Osteoblast (primary cell): ENCODE measurements around a stretch of chr20.

- CAGE, long polyA plus RNA = no peak
- RRBS = no CpG with 5 or more reads among the region's 1 CpG
Measured at GRCh38 chr20:10311828-10312342, 93.3 kb downstream of the SNAP25 start.

DNA sequence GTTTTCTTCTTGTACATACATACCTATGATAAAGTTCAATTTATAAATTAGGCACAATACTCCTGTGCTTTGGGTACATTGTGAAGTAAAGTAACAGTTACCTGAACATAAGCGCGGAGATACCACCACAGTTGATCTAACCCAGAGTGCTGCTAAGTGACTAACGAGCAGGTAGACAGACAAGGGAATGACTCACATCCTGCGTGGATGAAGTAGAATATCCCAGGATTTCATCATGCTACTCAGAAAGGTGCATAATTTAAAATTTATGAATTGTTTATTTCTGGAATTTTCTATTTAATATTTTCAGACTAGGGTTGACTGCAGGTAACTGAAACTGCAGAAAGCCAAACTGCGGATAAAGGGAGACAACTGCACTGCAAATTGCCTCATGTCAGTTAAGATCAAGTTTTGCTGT is 14.4 kb downstream of the MKKS start:
- CAGE, long polyA plus RNA = no peak
- RRBS = no CpG with 5 or more reads among the region's 5 CpGs

- CAGE, long polyA plus RNA = no peak
- RRBS = 15% methylated on average over 1 of the region's 21 CpGs
Measured at GRCh38 chr20:10434387-10434912, 428 bp upstream of the MKKS start.

- CAGE, long polyA plus RNA = no peak
- RRBS = no CpG with 5 or more reads among the region's 5 CpGs
Measured at GRCh38 chr20:10555918-10556479, 117.8 kb downstream of the JAG1 start.

- CAGE, long polyA plus RNA = no peak
- RRBS = no CpG with 5 or more reads among the region's 4 CpGs
Measured at GRCh38 chr20:10635264-10635580, 38.6 kb downstream of the JAG1 start.

DNA sequence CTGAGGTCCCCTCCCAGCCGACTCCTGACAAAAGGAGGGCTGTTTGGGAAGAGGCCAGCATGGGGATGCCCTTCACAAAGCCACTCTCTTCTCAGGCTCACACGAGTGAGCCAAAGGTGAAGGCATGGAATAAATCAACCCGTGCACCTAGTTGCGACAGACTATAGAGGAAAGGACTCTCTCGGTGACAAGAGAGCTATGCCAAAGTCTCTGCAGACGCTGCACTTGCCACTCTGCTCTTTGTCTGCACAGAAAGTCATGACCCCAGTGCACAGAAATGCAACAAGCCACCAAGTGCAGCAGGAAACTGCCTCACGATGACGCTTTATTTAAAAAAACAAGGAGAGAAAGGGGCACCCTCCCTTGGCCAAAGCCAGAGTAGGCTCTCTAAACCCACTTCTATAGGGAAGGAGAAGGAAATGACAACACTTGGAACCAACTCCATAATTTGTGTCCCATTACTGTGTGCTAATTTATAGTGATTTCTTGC is 21.0 kb downstream of the JAG1 start:
- CAGE, long polyA plus RNA = no peak
- RRBS = no CpG with 5 or more reads among the region's 8 CpGs

- CAGE, long polyA plus RNA = no peak
- RRBS = no CpG with 5 or more reads among the region's 14 CpGs
Measured at GRCh38 chr20:10705720-10706312, 32.0 kb upstream of the JAG1 start.

DNA sequence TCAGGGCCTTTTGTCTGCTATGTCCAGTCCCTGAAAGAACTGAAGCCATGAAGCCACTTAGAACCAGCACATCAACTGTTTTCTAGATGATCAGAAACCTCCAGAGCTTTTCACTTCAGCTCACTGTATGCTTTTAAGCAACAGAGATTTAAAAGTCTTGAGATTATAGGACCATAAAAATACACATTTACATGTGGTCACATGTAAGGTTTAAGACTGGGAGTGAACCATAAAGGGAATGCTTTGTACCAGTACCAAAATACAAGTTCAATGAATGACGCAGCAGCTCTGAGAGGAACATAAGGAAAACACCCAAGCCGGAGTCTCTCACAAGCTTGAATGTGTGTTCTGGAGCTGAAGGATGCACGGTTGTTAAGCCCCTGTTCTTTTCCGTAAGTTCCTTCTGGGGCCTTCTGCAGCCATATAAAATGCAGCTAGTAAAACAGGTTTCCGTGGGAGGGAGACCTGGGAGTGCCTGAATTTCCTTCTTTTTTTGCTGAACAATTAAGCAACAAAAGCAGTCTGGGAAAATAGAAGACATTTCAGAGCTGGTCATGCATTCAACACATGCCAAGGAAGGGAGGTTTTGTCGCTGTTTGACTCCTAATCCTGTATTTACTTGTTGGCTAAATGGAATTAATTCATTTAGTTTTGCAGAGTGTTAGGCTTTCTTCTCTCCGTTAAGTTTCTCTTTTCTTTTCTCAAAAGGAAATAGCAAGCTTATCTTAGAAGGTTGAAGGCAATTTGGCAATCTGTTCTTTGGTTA is 73.2 kb upstream of the JAG1 start:
- CAGE, long polyA plus RNA = no peak
- RRBS = no CpG with 5 or more reads among the region's 7 CpGs

- CAGE, long polyA plus RNA = no peak
- RRBS = no CpG with 5 or more reads among the region's 11 CpGs
Measured at GRCh38 chr20:11001656-11002370, 328.0 kb upstream of the JAG1 start.

- CAGE, long polyA plus RNA = no peak
- RRBS = no CpG with 5 or more reads among the region's 5 CpGs
Measured at GRCh38 chr20:11108025-11108499, 434.3 kb upstream of the JAG1 start.

GRCh38 chr20:12857734-12858073 is 151.1 kb upstream of the SPTLC3 start:
- CAGE, long polyA plus RNA = no peak
- RRBS = no CpG with 5 or more reads among the region's 8 CpGs

GRCh38 chr20:13290724-13291102 is 69.6 kb downstream of the ISM1 start:
- CAGE, long polyA plus RNA = no peak
- RRBS = no CpG with 5 or more reads among the region's 2 CpGs

GRCh38 chr20:13459775-13460612 is 178.7 kb downstream of the TASP1 start:
- CAGE, long polyA plus RNA = no peak
- RRBS = no CpG with 5 or more reads among the region's 4 CpGs

DNA sequence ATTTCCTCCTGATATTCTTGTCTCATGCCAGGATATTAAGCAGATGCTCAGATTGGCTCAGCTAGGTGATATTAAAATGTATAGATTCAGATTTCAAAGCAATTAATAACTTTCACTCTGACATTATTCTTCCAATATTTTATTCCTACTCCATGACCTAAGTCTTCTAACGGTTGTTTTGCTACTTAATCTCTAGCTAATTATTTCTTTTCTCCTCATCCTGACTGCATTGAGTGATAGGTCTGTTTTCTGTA is 50.7 kb downstream of the FLRT3 start:
- CAGE, long polyA plus RNA = no peak
- RRBS = no CpG with 5 or more reads among the region's 1 CpG

GRCh38 chr20:15070371-15070894 is 733.0 kb upstream of the FLRT3 start:
- CAGE, long polyA plus RNA = no peak
- RRBS = no CpG with 5 or more reads among the region's 3 CpGs

- CAGE, long polyA plus RNA = no peak
- RRBS = no CpG with 5 or more reads among the region's 7 CpGs
Measured at GRCh38 chr20:16541227-16541654, 32.0 kb downstream of the KIF16B start.

DNA sequence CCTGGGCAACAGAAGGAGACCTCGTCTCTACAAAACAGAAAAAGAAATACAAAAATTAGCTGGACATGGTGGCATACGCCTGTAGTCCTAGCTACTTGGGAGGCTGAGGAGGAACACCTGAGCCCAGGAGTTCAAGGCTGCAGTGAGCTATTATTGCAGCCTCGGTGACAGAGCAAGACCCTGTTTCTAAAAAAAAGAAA is 12.3 kb upstream of the SNRPB2 start:
- CAGE, long polyA plus RNA = no peak
- RRBS = no CpG with 5 or more reads among the region's 3 CpGs

- CAGE, long polyA plus RNA = no peak
- RRBS = no CpG with 5 or more reads among the region's 14 CpGs
Measured at GRCh38 chr20:17501638-17502433, 29.3 kb downstream of the BFSP1 start.

DNA sequence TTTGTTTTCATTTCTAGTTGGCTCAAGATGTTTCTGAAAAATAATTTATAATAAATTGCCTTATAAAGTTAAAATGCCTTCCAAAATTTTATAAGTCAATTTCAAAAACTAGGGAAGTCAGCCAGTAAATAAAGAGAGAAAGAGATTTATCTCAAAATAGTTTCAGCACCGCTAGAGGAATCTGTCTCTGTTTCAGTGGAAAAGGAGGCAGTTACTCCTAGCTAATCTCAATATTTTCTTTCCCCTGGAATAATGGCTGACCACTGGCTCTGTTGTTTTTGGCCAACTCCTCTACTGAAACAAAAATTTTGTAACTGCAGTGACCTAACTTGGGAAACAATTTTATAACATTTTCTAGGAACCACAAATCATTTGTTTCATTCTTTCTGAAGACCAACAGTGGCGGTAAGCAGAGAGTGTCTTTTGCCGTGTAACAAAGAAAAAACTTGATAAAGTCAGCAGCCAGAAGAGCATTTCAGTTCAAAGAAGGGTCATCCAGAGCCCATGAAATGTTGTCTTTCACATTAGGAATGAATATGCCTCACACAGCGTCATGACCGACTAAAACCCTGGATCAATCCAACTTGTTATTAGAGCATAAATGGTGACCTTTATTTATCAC is 11.8 kb upstream of the BFSP1 start:
- CAGE, long polyA plus RNA = no peak
- RRBS = no CpG with 5 or more reads among the region's 5 CpGs

GRCh38 chr20:17567918-17568804 is 1.7 kb upstream of the DSTN start:
- CAGE, long polyA plus RNA = no peak
- RRBS = no CpG with 5 or more reads among the region's 11 CpGs